Hair follicle dermal papilla cell (primary cell): ENCODE data around the gene TSC22D1.

- CAGE, long polyA plus RNA = no peak
Measured at GRCh38 chr13:42235549-42236287, 36.2 kb upstream of the AKAP11 start.

DNA sequence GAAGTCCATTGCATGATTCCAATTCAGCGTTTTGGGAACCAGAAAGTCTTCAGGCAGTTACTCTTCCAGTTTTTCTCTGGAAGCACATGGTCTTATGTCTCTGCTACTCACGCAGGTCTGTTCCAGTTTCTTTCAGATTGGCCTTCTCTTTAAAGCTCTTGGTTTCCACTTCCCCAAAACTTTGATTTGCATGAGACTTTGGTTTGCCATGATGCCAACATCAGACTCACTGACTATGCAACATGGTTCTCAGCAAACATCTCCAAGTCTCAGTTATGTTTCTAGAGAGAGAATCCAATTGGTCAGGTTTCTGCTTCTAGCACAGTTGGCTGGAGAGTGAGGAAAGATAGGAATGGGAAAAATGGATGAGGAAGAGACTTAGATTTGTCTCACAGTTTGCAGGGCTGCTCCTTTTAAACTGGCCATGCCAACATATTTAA lies 3.2 kb downstream of the AKAP11 start:
- CAGE, long polyA plus RNA = no peak

- CAGE, long polyA plus RNA = no peak
Measured at GRCh38 chr13:42302289-42302977, 30.5 kb downstream of the AKAP11 start.

DNA sequence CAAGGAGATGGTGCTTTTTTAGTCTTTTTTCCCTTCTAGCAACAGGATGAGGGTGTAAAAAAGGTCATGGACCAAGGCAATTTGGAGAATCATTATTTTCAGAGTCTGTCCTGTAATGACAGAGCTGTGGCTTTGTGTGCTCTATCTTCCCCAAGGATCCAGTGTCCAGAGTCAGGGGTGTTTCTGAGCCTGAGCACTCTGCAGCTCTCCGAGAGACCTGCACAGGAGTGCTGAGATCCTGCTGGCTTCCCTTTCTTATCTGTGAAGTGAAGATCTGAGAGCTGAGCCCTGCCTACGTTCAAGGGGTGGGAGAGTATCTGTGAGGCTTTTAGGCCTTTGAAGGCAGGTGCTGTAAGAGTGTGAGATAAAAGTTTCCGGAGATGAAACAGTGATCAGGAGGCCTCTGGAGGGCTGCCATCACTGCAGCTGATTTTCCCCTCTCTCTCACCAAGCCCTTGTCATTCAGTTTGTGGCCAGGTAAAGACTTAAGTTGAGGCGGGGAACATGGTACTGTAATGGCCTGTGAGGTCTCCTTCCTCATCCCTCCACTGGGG lies 83.1 kb downstream of the AKAP11 start:
- CAGE, long polyA plus RNA = no peak

DNA sequence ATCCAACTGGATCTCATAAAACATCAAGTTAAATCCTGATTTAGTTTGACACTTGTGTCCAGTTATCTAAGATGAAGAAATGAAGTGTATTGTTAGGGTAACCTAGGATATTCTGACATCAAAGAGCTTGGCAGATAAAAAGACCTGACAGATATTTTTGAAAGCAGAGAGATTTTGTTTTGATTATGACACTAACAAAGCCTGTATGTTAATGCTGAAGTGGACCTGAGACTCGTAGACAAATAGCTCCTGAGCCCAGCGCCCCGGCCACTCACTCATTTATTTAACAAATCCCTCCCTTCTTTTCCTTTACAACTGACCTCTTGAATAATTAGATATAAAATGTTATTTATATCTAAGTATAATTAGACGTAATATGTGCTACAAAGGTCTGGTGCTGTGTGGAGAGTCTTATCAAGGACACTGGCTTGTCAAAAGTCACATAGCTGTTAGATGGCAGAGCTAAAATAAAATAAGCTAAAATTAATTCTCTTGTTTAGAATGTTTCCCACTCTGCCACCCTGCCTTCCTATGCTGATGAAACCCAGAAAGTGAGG lies 73.1 kb upstream of the FAM216B start:
- CAGE, long polyA plus RNA = no peak

GRCh38 chr13:43036250-43036533 lies 12.8 kb downstream of the DNAJC15 start:
- CAGE, long polyA plus RNA = no peak

- CAGE, long polyA plus RNA = no peak
Measured at GRCh38 chr13:43087957-43088662, 64.7 kb downstream of the DNAJC15 start.

DNA sequence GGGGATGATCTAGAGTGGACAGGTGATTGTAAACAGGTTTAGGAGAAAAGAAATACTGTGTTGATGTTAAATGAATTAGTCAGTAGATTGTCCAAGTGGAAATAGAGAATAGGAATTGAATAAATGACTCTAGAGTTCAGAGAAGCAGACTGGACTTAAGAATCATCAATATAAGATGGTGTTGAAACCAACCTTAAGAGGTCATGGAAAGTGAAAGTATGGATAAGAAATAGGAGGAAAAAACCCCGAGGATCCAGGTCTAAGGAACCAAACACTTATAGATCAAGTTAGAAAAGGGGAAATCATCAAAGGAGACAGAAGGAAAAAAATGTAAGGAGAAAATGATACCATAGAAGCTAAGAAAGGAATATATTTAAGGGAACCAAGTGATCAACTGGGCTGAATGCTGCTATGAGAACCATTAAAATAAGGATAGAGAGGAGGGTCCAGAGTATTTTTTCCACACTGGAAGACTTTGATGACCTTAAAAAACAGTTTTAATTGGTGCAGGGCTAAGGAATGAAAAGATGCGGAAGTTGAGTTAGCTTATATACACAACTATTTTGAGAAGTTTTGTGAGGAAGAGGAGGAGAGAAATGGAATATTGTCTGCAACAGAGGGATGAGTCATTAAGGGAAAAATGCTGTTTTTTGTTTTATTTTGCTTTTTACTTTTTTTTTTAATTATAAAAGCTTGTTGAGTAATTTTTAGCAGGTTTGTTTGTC lies 72.1 kb downstream of the DNAJC15 start:
- CAGE, long polyA plus RNA = no peak

DNA sequence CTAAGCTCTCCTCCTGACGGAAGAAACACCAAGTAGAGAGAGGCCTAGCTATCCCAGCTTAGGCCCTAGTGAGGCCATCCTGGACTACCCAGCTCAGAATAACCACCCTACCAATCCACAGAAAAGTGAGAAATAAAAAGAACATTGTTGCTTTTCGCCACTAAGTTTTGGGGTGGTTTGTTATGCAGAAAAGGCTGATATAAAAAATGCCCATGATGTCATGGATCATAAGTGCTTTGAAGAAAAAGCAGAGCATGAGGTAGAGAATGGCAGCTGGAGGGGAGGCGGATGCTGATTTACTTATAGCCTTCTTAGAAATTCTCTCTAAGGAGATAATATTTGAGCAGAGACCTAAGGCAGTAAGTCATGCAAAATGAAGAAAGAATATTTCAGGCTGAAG lies 73.5 kb downstream of the DNAJC15 start:
- CAGE, long polyA plus RNA = no peak

DNA sequence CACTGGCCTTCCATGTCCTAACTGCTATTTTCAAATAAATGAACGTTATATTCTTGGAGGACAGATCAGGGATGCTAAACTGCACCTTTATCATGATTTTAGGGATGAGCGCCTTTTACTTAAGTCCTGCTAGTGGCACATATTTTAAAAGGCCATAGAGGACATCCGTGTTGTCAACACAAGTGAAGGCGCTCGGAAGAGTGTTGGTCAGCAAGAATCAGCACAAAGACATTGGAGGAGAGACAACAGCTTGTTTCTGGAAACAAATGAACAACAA lies 943 bp downstream of the CCDC122 start:
- CAGE, long polyA plus RNA = no peak

DNA sequence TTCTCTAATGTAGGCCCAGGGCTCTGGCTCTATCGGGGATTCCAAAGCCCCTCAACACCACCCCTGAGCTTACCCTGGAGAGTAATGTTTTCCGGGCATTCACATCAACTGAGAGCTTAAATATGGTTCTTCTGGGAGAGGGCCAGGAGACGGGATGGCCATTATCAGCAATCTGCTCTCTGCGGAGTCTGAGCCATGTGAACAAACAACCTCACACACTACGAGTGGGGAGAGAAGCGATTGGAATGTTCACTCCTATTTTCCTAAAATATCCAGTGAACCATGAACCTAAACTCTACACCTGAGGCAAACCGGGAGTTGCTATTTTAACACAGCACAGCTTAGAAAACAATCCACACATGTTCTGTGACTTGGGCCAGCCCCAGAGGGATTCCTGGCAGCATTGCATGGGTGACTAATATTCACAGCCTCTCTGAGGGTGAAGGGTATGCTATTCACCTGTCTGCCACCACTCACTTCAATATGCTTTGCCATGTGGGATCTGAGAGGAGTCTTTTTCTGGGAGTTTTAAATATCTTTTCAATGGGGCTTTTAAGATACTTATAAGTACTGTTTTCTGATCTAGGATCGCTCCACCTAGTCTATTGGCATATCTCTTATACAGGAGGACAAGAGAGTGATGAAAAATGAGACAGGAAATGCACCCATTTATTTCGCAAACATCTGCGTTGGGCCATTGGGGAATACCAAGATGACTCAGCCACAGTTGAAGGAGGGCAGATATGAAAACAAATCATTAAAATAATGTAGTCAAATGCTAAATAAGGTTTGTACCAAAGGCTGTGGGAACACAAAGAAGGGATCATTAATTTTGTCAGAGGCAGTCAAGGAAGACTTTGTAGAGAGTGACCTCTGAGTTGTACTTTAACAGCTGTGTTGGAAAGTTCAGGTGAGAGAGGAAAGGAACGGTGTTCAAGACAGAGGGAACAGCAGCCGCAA lies 72.5 kb upstream of the SERP2 start:
- CAGE, long polyA plus RNA = no peak

DNA sequence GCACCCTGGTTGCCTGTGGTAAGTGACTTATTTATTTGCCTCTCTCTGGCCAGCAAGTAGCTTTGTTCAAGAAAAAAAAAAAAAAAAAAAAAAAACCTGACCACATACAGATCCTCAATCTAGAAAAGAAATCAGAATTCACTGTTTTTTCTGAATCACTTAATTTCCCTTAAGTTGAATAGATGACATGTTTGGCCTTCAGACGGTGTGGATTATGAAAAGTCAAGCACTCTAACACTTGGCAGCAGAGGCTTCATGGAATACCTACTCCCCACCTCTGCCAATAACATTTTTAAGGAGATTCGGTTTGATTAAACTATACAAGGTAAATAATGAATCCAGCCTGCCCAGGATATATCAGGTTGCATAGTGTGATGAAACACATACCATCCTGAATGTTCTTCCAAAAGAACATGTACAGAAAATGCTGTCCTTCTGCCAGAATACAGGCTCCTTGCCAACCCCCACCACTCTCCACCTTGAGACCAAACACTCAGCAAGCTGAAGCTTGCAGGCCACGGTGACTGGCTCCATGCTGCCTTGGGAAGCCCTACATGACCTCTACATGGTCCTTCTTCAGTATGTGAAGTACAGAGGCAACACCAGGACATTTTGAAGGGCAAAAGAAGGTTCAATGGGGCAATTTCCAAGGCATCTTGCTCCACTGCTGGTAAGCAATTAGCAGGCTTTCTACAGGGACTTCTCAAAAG lies 62.7 kb upstream of the SERP2 start:
- CAGE, long polyA plus RNA = no peak

GRCh38 chr13:44322852-44323459 lies 50.7 kb upstream of the SERP2 start:
- CAGE, long polyA plus RNA = no peak

- CAGE, long polyA plus RNA = no peak
Measured at GRCh38 chr13:44332328-44332958, 41.2 kb upstream of the SERP2 start.

DNA sequence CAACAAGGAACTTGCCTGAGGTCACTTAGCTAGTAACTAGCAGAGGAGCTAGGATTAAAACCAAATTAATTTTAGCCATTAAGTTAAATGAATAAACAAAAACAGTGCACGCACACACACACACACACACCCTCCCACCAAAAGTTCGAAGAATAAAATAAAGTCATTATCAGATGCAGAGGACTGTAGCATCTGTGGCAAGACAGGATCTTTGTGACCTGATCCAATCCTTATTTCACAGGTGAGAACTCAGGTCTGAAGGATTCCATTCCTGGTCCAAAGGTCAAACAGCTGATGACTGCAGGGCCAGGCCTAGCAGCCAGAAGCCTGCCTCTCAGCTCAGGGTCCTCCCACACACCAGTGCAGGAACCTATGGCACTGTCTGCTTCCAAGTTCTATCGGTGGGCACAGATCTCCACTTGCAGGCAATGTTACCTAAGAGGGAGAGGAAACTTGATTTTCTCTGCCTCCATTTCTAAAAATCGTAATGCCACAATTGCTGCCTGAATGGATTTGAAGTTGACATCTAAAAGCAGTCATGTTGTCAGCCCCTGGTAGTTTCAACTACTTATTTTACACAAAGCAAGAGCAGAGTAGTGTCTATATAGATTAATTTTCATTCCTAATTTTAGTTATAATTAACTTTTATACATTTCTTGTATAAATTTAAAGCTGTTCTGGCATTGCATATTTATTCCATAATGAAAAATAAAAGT lies 57.6 kb downstream of the SERP2 start:
- CAGE, long polyA plus RNA = no peak

GRCh38 chr13:44437744-44438036 lies 64.1 kb downstream of the SERP2 start:
- CAGE, long polyA plus RNA = no peak

DNA sequence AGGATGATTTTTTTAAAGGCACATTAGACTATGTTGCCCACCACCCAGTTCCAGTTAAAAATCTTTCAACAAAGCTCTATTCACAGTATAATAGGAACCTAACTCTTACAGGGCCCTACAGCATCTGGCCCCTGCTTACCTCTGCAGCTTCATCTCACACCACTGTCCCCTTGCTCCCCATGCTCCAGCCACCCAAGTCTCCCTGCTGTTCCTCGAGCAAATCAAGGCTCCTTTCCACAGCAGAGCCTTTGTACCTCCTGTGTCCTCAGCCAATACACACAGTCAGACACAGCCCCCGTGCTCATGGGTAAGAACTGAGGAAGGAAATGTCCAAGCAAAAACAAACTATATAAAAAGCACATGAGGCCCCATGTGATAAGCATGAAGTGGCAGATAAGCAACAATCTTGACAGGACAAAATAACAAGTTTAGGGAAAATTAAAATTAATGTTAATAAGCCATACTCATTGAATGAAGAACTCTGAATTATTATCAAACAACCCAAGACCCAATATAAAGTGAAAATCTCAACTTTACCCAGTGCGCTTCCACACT lies 67.5 kb downstream of the TSC22D1 start:
- CAGE, long polyA plus RNA = no peak

DNA sequence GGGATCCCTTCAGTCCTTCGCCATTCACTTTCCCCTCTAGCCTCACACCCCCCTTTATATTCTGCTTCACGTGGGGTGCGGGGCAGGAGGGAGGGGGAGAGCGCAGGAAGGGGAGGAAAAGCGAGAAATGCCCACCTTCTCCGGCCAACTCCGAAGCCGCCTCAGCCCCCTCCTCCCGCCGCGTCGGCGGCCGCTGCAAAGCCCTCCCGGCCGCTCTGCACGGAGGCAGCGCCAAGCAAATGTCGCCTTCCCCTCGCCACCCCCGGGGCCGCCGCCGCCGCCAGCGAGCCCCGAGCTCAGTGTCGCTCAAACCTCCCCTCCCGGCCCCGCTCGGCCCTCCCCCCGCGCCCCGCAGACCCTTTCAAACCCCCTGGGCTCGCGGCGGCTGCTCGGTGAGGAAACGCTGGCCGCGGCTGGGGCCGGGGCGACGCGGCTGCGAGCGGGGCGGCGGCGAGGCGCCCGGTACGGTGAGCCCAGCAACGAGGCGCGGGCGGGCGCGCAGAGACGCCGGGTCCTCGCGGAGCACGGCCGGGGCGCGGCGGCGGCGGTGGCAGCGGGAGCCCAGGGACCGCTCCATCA lies at the start of gene TSC22D1:
TSC22D1 (minus strand) TSS at position 31 of the 579 bp plus-strand sequence.
- CAGE, long polyA plus RNA = no peak

GRCh38 chr13:44745262-44745730 lies 169.2 kb upstream of the TSC22D1 start:
- CAGE, long polyA plus RNA = no peak

- CAGE, long polyA plus RNA = no peak
Measured at GRCh38 chr13:44747072-44747652, 171.0 kb upstream of the TSC22D1 start.